Neural progenitor cell (in vitro differentiated cells): ENCODE measurements around a stretch of chr6.

- RAMPAGE, long total RNA, result no peak
Observed at GRCh38 chr6:1922615-1923515, 313.1 kb downstream of the FOXC1 start.

- RAMPAGE, long total RNA, result no peak
Observed at GRCh38 chr6:1938635-1939308, 306.6 kb downstream of the GMDS start.

DNA sequence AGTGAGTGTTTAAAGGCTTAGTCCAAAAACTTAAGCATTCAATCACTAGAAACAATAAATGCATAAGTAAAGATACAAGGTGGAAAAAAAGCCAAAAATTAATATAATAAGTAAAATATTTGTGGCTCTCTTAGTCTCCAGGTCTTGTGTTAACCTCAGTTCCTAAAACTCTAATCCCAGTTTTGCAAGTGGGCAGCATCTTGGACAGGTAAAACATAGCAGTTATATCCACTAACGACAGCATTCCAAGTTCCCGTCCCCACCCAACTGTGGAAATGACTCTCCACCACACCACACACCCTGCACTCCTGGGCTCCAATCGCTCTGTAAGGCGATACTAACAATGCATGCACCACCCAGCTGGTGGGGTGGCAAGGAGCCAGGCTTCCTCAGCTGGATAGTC, 223.9 kb downstream of the GMDS start:
- RAMPAGE, long total RNA, result no peak

DNA sequence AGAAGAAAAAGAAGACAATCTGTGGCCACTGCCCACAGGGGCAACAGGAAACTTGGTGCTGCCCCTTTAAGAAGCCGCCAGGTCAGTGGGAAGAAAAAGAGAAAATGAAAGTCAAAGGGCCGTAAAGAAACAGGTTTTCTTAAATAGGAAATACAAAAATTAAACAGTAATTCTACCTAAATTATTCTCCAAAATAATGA, 23.7 kb downstream of the GMDS start:
- RAMPAGE, long total RNA, result no peak

- RAMPAGE, long total RNA, result no peak
Observed at GRCh38 chr6:2259090-2259433, 13.7 kb upstream of the GMDS start.

DNA sequence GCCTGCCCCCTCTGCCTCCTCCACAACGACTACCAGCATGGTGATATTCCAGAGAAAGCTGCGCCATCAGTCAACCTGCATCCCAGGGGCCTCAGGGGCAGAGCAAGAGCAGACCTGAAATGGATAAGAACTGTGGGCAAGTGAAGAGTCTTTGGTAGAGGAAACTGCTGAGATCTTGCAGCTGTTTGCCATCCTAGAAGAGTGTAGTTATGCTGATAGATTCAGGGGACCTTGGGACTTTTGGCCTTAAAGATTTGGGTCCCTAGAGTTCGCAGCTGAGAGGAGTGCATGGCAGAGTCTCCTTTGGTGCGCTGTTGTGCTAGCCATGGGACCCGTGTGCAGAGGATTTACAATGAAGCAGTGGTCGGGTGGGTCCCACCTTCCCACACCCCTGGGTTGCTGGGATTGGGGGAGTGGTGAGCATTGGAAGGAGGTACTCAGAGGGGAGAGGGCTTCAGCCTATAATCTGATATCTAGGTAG, 124.6 kb upstream of the GMDS start:
- RAMPAGE, long total RNA, result no peak

- RAMPAGE, long total RNA, result no peak
Observed at GRCh38 chr6:2623909-2624368, 126.8 kb downstream of the MYLK4 start.

DNA sequence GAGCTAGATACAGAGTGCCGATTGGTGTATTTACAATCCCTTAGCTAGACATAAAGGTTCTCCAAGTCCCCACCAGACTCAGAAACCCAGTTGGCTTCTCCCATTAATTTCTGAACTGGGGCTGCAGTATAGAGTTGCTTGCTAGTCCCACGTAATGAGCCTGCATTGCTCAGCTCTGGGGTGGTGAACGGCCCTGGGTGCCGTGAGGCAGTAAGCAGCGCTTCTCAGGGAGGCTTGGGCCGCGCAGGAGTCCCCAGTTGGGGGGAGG, 2.1 kb upstream of the WRNIP1 start:
- RAMPAGE, long total RNA, result no peak

GRCh38 chr6:2809508-2810305, 32.0 kb downstream of the SERPINB1 start:
- RAMPAGE, long total RNA, result no peak

GRCh38 chr6:2810306-2811072, 31.2 kb downstream of the SERPINB1 start:
- RAMPAGE, long total RNA, result no peak

DNA sequence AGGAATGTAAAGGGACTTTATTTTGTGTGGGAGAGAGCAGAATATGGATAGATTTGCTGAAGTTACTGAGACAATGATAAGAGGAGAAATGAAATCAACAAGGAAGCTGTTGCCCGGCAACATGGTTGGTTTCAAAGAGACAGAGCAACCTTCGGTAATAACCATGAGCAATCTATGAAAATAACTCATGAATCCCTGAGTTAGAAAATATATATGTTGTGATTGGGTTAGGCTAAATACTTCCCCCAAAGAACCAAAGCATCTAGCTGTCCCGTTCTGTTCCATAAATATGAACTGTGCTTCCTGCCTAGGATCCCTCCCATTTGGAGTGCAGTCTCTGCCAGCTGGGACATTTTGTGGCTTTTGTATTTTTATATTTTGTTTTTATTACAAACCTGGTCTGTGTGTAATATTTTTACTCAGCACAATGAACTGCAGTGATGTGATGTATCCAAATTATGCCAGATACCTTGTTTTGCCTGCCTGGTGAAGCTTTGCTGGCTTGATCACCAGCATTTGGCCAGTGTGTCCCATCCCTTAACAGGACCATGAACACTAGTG, 23.0 kb downstream of the SERPINB1 start:
- RAMPAGE, long total RNA, result no peak

GRCh38 chr6:2947265-2947830, 24.0 kb downstream of the SERPINB6 start:
- RAMPAGE, long total RNA, result no peak

DNA sequence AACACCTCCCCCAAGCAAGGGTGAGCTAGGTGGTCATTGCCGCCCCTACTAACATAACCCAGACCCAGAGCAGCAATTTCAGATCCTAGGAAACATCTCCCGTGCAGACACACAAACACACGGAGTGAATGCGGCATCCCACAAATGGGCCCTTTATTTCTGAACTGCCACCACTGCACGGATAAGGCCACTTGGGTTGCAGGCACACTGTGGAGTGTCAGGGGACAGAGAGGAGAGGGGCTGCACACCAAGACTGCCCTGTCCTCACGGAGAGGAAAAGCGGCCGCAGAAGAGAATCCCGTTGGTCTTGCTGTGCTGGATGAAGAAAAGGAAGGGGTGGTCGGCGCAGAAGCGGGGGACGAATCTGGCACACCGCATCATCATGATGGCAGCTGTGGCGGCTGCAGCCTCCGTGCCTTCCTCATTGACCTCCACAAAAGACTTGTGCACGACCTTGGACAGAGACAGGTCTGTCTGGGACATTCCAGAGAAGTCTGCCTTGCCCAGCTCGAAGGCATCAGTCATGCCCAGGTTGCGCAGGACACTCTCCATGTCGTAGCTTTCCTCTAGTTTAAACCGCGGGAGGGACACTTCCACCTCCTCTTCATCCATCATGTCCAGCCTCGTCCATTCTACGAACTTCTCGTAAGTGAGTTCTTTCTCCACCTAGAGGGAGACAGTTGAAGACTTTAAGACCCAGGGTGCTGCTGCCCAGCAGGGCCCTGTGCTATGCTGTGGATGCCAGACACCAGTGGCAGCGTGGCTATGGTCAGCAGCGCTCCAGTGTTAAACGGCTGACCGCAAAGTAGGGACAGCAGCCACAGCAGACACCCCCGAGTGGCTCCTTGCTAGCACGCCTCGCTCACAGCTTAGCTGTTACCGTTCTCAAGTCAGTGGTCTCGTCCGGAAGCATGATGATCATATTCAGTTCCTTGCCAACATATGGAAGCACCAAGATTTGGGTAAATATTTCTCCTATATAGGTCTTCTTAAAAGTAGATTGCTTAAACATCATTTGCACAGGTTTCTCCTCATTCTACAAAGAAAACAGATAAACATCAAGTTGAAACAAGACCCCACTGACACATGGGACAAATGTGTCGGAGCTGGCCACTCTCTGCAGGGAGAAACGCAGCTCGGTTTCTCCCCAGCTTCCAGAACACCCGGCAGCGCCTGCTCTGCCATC, 22.9 kb downstream of the SERPINB6 start:
- RAMPAGE, long total RNA, result no peak

- RAMPAGE, long total RNA, result no peak
Observed at GRCh38 chr6:2968460-2969633, 2.5 kb downstream of the SERPINB6 start.

DNA sequence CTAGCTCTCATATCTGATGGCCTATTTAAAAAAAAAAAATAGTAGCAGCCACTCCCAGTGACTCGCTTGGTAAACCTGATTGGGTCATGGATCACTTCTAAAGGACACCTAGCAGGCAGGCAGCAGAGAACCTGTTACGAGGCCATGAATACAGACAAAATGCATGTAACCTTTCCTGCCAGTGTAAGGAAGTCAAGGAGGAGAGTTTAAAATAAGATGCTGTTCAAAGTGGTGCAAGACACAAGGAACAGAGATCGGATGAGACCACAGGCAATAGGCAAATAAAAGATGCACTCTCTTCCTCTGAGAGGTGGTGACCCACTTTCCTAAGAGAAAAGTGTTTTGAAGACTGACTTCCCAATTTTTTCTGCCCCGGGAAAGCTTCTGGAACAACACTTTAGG, 9.2 kb upstream of the SERPINB6 start:
- RAMPAGE, long total RNA, result no peak

DNA sequence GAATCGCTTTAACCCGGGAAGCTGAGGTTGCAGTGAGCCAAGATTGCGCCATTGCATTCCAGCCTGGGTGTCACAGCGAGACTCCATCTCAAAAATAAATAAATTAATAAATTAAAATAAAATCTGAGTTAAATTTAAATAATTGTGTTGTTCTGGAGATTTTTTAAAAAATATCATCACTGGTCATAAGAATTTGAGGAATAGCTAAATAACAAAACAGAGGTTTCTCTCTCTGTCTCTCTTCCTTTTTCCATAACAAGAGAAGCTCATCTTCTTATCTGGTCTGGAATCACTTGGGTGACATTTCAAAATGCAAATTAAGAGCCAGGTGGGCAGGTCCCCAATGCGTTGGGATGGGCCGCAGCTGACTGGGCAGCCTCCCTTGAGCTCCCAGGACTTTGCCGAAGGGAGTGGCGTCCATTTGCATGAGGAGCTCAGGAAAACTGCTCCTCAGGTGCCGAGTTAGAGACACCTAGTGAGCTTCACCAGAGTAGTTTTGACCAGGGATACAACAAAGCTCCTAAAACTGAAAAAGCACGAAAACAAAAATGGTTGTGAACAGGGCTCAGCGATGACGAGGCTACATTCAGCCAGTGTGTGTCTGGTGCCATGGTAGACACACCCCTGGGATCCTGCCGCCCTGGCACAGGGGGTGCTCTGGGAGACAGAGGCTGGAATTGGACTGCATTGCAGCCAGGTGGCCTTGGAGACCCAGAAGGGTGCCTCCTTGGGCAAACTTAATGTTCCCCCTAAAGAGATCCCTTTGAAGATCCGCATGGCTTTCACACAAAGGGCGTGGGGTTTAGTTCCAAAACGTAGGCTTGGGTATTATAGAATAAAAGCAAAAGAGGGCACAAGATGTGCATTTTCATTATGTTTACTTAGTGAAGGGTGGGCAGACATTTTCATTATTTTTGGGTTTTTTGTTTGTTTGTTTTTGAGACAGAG, 13.5 kb upstream of the SERPINB6 start:
- RAMPAGE, long total RNA, result no peak

DNA sequence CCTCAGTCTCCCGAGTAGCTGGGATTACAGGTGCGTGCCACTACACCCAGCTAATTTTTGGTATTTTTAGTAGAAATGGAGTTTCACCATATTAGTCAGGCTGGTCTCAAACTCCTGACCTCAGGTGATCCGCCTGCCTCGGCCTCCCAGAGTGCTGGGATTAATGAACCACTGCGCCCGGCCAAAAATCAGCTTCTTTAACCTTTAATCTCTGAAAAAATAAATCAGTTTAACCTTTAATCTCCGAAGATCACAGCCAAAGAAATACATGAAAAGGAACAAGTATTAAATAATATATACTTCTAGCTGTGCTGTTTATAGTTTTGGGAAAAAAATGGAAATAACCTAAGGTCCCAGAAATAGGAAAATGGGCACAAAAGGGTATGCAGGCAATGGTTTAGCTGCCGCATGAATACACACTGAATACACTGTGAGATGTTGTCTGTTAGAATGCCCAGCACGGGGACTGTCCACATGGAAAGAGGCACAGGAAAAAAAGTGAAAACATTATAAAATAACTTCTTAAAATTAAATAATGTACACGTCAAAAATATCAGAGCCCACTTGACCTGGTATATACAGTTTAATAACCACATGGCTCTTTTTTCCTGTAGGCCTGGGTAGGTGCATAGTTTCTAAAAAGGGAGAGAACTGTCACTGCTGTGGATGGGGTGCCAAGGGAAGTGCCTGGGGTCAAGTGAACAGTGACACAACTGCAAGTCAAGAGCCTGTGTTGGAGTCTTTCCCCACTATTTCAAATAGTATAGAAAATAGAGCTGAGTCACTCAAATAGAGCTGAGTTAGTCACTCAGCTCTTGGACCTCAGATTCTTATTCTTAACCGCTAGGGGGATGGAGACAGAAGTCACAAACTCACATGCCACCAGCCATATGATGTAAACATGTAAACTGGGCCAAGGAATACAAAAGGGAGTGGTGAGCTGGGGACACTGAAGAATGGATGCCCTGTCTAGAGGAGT, 1.8 kb downstream of the NQO2 start:
- RAMPAGE, long total RNA, result no peak

- RAMPAGE, long total RNA, result no peak
Observed at GRCh38 chr6:3117599-3118067, 878 bp upstream of the BPHL start.

DNA sequence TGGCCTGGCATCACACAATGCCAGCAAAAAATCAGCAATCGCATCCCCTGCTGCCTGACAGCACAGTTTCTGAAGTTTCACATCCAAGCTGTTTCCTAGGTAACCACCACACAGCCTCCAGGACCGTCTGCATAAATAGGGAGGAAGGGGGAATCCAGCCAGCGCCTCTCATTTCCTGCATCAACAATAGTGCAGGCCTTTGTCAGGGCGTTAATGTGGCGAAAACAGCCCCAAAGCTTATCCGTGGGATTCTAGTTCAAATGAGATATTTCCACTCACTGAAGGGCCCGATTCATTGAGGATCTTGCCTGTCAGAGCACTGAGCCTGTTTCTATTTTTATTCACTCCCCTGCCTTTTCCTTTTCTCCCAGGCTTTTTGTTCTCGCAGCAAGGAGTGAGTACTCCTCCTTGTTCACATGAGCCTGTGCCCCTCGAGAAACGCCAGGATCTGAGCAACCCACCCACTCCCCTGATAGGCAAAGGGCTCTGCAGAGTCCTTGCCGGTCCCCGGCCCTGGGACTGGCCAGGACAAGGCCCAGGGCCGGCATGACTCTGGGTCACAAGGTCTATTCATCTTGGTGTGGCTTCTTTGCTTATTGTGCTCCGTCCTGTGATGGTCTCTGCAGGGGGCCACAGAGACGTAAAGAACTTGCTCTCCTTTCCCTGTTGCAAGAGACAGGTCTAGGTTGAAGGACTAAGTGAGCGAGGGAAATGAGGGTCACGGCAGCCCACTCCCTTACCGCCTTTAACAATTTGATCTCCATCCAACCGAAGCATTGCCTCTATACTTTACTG, 32.6 kb downstream of the TUBB2B start:
- RAMPAGE, long total RNA, result no peak

GRCh38 chr6:3282164-3282389, 23.3 kb downstream of the PSMG4 start:
- RAMPAGE, long total RNA, result no peak